Heart left ventricle (tissue), 7 donors: ENCODE data around the genes PRR36, SNAPC2 and MARCHF2.

DNA sequence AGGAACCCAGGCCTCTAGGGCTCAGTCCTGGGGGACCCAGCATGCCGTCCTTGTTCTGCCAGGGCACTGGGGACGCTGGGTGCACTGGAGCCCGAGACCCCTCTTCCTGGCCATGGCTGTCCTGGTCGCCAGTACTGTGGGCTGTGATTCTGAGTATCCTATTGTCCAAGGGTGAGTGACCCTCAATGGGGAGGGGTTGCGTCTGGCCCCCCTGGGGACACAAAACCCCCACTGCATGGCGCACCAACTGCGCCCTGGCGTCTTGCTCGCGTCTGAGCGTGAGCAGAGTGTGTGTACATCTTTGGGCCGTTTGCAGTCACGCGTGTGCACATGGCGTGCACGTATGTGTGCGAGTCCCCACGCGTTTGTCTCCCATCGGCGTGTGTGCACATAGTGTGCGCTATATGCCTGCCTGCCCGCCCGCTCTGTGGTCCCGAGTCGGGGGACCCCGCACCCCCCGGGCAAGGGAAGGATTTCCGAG lies 24.8 kb downstream of the CLEC4M start:
- PRO-cap, 6 experiments, result no peak in any of the 6 experiments
- RAMPAGE, long total RNA, 2 experiments, result no peak in any of the 2 experiments
- RRBS, result no CpG with 5 or more reads among the region's 29 CpGs

GRCh38 chr19:7788563-7789023 lies 25.6 kb downstream of the CLEC4M start:
- PRO-cap, 6 experiments, result no peak in any of the 6 experiments
- RAMPAGE, long total RNA, 2 experiments, result no peak in any of the 2 experiments
- RRBS, result no CpG with 5 or more reads among the region's 43 CpGs

DNA sequence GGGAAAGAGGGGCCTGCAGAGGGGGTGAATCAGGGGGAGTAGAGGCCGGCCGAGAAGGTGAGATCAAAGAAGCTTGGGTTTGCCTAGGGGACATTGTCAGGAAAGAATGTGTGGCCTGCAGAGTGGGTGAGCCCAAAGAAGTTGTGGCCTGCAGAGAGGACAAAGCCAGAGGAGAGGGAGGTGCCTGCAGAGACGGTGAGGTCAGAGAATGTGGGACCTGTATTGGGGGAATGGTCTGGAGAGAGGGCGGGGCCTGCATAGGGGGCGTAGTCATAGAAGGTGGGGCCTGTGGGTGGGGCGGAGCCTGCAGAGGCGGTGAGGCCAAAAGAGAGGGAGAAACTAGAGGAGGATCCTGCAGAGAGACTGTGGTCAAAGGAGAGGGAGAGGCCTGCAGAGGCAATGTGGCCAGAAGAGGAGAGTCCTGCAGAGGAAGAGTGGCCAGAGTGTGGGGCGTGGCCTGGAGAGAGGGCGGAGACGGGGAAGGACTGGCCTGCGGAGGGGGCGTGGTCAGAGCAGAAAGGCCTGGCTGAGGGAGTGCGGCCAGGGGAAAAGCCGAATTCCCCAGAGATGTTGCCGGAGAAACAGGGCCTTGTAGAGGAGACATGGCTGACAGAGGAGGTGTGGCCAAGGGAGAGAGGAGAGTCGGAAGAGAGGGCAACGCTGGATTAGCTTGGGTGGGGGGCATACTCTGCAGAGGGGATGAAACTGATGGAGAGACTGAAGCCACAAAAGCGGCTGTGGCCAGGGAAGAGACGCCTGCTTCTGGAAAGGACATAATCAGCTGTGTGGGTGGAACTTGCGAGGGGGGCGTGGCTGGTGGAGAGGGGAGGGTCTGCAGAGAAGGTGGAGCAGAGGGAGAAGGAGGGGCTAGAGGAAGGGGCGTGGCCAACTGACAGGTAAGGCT lies 2.7 kb downstream of the PRR36 start:
- PRO-cap, 6 experiments, result peak in 1 of 6 experiments; most common plus-strand start position 357 of the sequence (in 1); most common minus-strand start position 403 of the sequence (in 1)
- RAMPAGE, long total RNA, 2 experiments, result no peak in any of the 2 experiments
- RRBS, result no CpG with 5 or more reads among the region's 22 CpGs

- PRO-cap, 6 experiments, result peak in 1 of 6 experiments; most common plus-strand start chr19:7874599 (in 1)
- RAMPAGE, long total RNA, 2 experiments, result no peak in any of the 2 experiments
- RRBS, result 1% methylated on average over 43 of the region's 98 CpGs
Measured at GRCh38 chr19:7874103-7875330, at the start of gene PRR36. Gene PRR36, minus strand, starts transcription at chr19:7874390.

- PRO-cap, 6 experiments, result no peak in any of the 6 experiments
- RAMPAGE, long total RNA, 2 experiments, result no peak in any of the 2 experiments
- RRBS, result no CpG with 5 or more reads among the region's 4 CpGs
Measured at GRCh38 chr19:7914531-7914716, 206 bp upstream of the TGFBR3L start.

DNA sequence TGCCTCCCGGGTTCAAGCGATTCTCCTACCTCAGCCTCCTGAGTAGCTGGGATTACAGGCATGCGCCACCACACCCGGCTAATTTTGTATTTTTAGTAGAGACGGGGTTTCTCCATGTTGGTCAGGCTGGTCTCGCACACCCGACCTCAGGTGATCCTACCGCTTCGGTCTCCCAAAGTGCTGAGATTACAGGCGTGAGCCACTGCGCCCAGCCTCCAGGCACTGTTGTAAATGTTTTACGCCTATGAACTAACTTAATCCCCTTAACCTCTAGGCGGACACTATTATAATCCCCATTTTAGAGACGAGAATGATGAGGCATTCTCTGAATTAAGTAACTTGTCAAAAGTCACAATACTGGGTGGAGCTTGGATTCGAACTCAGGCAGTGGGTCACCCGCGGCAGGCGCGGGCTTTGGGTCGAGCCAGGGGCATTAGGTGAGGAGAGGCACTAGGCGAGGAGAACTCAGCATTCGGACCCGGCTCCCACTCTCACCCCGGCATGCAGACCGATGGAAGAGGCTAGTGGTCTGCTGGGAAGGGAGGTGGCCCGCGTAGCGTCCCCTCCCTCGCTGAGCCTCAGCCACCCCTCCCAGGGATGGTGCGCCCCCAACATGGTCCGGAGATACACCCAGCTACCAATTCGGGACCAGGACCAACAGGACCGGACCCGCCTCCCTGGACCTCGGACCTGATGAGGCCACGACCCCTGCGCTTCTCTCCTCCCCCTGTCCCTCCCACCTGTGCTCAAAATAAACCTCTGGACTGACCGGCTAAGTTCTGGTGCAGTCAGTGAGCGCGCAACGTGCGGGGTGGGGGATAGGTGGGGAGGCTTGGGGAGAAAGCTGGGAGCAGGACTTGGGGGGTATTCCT lies 1.6 kb upstream of the SNAPC2 start:
- PRO-cap, 6 experiments, result no peak in any of the 6 experiments
- RAMPAGE, long total RNA, 2 experiments, result no peak in any of the 2 experiments
- RRBS, result 28% methylated on average over 6 of the region's 42 CpGs

DNA sequence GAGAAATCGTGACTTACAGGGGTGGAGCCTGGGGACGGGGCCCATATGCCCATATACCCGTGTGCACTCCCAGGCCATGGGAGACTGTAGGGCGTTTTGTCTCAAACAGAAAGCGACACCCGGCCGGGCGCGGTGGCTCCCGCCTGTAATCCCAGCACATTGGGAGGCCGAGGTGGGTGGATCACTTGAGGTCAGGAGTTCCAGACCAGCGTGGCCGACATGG lies 1.0 kb upstream of the SNAPC2 start:
- PRO-cap, 6 experiments, result no peak in any of the 6 experiments
- RAMPAGE, long total RNA, 2 experiments, result no peak in any of the 2 experiments
- RRBS, result no CpG with 5 or more reads among the region's 13 CpGs

GRCh38 chr19:7920010-7920893 lies at the start of gene SNAPC2:
Gene SNAPC2, plus strand, starts transcription at chr19:7920338.
- PRO-cap, 6 experiments, result peak in 6 of 6 experiments; most common plus-strand start chr19:7920324 (in 6); most common minus-strand start chr19:7920588 (in 5)
- RAMPAGE, long total RNA, 2 experiments, result no peak in any of the 2 experiments
- RRBS, result 2% methylated on average over 11 of the region's 86 CpGs

GRCh38 chr19:7921386-7921882 lies 1.3 kb downstream of the SNAPC2 start:
- PRO-cap, 6 experiments, result peak in 1 of 6 experiments; most common minus-strand start chr19:7921420 (in 1)
- RAMPAGE, long total RNA, 2 experiments, result no peak in any of the 2 experiments
- RRBS, result 42% methylated on average over 5 of the region's 14 CpGs

GRCh38 chr19:7925002-7925873 lies 697 bp downstream of the CTXN1 start:
- PRO-cap, 6 experiments, result no peak in any of the 6 experiments
- RAMPAGE, long total RNA, 2 experiments, result no peak in any of the 2 experiments
- RRBS, result 2% methylated on average over 61 of the region's 115 CpGs

- PRO-cap, 6 experiments, result no peak in any of the 6 experiments
- RAMPAGE, long total RNA, 2 experiments, result no peak in any of the 2 experiments
- RRBS, result no CpG with 5 or more reads among the region's 11 CpGs
Measured at GRCh38 chr19:7993498-7994010, 11.9 kb downstream of the ELAVL1 start.

- PRO-cap, 6 experiments, result no peak in any of the 6 experiments
- RAMPAGE, long total RNA, 2 experiments, result no peak in any of the 2 experiments
- RRBS, result no CpG with 5 or more reads among the region's 9 CpGs
Measured at GRCh38 chr19:8210485-8211031, 1.4 kb downstream of the CERS4 start.

DNA sequence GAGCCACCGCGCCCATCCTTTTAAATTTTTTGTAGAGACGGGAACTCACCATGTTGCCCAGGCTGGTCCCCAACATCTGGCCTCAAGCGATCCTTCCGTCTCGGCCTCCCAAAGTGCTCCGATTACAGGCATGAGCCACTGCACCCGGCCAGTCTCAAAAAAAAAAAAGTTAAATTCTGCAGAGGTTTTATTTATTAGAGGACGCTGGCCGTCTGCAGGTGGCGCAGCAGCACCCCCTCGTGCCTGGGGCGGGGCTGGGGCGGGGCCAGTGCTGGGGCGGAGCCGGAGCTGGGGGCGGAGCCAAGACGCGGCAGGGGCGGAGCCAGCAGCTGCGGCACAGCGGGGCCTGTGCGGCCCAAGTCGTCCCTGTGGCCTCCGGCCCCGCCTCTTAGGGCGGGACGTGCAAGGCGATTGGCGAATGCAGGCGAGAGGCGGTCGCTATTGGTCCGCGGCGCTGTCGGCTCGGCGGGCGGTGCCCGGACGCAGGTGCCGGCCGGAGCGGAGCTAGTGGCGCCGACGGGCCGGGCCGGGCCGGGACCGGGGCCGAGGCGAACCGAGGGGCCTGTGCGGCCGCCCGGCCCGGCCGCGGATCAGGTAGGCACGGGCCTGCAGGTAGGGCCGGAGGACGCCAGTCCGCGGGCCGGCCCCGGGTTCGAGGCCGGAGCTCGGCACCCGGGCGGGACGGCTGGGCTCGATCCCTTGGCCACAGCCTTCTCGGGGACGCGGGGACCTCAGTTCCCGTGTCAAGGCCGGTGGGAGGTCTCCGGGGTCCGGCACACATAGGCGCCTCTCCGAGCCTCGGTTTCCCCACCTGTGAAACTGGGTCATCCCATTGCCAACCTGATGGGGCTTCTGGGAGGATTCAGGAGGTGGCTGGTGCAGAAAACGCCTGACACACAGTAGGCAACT lies at the start of gene MARCHF2:
MARCHF2 (plus strand) TSS at position 479 of the 909 bp plus-strand sequence.
- PRO-cap, 6 experiments, result peak in 6 of 6 experiments; most common plus-strand start position 507 of the sequence (in 5); most common minus-strand start position 168 of the sequence (in 4)
- RAMPAGE, long total RNA, 2 experiments, result no peak in any of the 2 experiments
- RRBS, result 1% methylated on average over 38 of the region's 86 CpGs

DNA sequence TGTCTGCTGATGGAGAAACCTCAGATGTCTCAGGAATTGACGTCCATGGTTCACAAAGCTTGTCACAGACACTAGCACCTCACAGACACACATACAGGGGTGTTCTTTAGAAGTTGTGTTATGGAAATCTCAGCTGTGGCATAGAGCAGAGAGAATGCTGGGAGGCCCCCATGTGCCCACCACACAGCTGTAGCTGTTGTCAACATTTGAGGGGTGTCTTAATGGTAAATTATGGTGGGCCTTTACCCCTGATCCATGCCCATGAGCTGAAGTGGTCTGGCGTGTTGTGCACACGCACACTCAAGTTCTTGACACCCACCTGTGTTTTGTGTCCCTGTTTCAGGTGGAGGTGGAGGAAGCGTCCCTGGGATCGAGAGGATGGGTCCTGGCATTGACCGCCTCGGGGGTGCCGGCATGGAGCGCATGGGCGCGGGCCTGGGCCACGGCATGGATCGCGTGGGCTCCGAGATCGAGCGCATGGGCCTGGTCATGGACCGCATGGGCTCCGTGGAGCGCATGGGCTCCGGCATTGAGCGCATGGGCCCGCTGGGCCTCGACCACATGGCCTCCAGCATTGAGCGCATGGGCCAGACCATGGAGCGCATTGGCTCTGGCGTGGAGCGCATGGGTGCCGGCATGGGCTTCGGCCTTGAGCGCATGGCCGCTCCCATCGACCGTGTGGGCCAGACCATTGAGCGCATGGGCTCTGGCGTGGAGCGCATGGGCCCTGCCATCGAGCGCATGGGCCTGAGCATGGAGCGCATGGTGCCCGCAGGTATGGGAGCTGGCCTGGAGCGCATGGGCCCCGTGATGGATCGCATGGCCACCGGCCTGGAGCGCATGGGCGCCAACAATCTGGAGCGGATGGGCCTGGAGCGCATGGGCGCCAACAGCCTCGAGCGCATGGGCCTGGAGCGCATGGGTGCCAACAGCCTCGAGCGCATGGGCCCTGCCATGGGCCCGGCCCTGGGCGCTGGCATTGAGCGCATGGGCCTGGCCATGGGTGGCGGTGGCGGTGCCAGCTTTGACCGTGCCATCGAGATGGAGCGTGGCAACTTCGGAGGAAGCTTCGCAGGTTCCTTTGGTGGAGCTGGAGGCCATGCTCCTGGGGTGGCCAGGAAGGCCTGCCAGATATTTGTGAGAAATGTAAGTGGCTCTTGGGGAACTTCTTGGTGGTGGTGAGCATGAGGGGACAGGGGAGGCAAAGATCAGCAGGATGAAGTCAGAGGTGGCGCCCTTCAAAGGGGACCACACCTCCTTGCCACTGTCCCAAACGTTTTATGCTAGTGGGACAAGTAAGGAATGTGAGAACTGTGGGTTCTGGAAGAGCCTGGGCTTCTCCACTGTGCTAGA lies 16.7 kb downstream of the PRAM1 start:
- PRO-cap, 6 experiments, result peak in 1 of 6 experiments; most common plus-strand start position 856 of the sequence (in 1)
- RAMPAGE, long total RNA, 2 experiments, result no peak in any of the 2 experiments
- RRBS, result 100% methylated on average over 1 of the region's 67 CpGs

GRCh38 chr19:8500000-8500743 lies 2.3 kb downstream of the PRAM1 start:
- PRO-cap, 6 experiments, result no peak in any of the 6 experiments
- RAMPAGE, long total RNA, 2 experiments, result no peak in any of the 2 experiments
- RRBS, result no CpG with 5 or more reads among the region's 12 CpGs

GRCh38 chr19:8505690-8506753 lies 3.6 kb upstream of the PRAM1 start:
- PRO-cap, 6 experiments, result peak in 3 of 6 experiments; most common plus-strand start chr19:8506075 (in 3); most common minus-strand start chr19:8506136 (in 2)
- RAMPAGE, long total RNA, 2 experiments, result no peak in any of the 2 experiments
- RRBS, result 2% methylated on average over 41 of the region's 68 CpGs

GRCh38 chr19:8506754-8507231 lies 4.4 kb upstream of the PRAM1 start:
- PRO-cap, 6 experiments, result no peak in any of the 6 experiments
- RAMPAGE, long total RNA, 2 experiments, result no peak in any of the 2 experiments
- RRBS, result no CpG with 5 or more reads among the region's 13 CpGs

GRCh38 chr19:8592911-8593305 lies 15.7 kb upstream of the MYO1F start:
- PRO-cap, 6 experiments, result no peak in any of the 6 experiments
- RAMPAGE, long total RNA, 2 experiments, result no peak in any of the 2 experiments
- RRBS, result 5% methylated on average over 2 of the region's 11 CpGs

- PRO-cap, 6 experiments, result peak in 1 of 6 experiments; most common plus-strand start chr19:8640483 (in 1); most common minus-strand start chr19:8640280 (in 1)
- RAMPAGE, long total RNA, 2 experiments, result no peak in any of the 2 experiments
- RRBS, result 49% methylated on average over 4 of the region's 17 CpGs
Measured at GRCh38 chr19:8639997-8640954, 9.8 kb downstream of the NFILZ start.

- PRO-cap, 6 experiments, result no peak in any of the 6 experiments
- RAMPAGE, long total RNA, 2 experiments, result no peak in any of the 2 experiments
- RRBS, result no CpG with 5 or more reads among the region's 11 CpGs
Measured at GRCh38 chr19:8671032-8671731, 27.4 kb downstream of the ACTL9 start.